GM06990 (cell line): ENCODE data around the gene ANKRD65.

DNA sequence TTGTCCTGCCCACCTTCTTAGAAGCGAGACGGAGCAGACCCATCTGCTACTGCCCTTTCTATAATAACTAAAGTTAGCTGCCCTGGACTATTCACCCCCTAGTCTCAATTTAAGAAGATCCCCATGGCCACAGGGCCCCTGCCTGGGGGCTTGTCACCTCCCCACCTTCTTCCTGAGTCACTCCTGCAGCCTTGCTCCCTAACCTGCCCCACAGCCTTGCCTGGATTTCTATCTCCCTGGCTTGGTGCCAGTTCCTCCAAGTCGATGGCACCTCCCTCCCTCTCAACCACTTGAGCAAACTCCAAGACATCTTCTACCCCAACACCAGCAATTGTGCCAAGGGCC is 119.1 kb downstream of the OR4F5 start:
- RRBS, result no CpG with 5 or more reads among the region's 3 CpGs

DNA sequence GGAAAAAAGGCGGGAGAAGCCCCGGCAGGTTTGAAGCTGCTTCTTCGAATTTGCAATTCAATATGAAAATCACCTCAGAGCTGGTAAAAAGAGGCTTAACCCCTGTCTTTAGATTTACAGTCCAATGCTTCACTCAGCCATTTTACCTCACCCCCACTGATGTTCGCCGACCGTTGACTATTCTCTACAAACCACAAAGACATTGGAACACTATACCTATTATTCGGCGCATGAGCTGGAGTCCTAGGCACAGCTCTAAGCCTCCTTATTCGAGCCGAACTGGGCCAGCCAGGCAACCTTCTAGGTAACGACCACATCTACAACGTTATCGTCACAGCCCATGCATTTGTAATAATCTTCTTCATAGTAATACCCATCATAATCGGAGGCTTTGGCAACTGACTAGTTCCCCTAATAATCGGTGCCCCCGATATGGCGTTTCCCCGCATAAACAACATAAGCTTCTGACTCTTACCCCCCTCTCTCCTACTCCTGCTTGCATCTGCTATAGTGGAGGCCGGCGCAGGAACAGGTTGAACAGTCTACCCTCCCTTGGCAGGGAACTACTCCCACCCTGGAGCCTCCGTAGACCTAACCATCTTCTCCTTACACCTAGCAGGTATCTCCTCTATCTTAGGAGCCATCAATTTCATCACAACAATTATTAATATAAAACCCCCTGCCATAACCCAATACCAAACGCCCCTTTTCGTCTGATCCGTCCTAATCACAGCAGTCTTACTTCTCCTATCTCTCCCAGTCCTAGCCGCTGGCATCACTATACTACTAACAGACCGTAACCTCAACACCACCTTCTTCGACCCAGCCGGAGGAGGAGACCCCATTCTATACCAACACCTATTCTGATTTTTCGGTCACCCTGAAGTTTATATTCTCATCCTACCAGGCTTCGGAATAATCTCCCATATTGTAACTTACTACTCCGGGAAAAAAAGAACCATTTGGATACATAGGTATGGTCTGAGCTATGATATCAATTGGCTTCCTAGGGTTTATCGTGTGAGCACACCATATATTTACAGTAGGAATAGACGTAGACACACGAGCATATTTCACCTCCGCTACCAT is 55.2 kb downstream of the OR4F16 start:
- RRBS, result no CpG with 5 or more reads among the region's 35 CpGs

DNA sequence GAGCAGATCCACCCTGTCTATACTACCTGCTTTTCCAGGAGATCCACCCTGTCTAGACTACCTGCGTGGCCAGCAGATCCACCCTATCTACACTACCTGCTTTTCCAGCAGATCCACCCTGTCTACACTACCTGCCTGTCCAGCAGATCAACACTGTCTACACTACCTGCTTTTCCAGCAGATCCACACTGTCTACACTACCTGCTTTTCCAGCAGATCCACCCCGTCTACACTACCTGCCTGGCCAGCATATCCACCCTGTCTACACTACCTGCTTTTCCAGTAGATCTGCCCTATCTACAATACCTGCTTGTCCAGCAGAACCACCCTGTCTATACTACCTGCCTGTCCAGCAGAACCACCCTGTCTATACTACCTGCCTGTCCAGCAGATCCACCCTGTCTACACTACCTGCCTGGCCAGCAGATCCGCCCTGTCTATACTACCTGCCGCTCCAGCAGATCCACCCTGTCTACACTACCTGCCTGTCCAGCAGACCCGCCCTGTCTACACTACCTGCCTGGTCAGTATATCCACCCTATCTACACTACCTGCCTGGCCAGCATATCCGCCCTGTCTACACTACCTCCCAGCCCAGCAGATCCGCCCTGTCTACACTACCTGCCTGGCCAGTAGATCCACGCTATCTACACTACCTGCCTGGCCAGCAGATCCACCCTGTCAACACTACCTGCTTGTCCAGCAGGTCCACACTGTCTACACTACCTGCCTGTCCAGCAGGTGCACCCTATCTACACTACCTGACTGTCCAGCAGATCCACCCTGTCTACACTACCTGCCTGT is 103.6 kb upstream of the SAMD11 start:
- RRBS, result no CpG with 5 or more reads among the region's 8 CpGs

GRCh38 chr1:831107-831773 is 92.5 kb upstream of the SAMD11 start:
- RRBS, result no CpG with 5 or more reads among the region's 9 CpGs

GRCh38 chr1:837677-838347 is 85.9 kb upstream of the SAMD11 start:
- RRBS, result no CpG with 5 or more reads among the region's 8 CpGs

- RRBS, result no CpG with 5 or more reads among the region's 54 CpGs
These were observed 18.6 kb upstream of the SAMD11 start for GRCh38 chr1:904986-905676.

- RRBS, result 3% methylated on average over 17 of the region's 149 CpGs
These were observed 1.0 kb downstream of the SAMD11 start for GRCh38 chr1:924403-925521.

- RRBS, result no CpG with 5 or more reads among the region's 17 CpGs
These were observed 2.4 kb upstream of the AGRN start for GRCh38 chr1:1017345-1018080.

DNA sequence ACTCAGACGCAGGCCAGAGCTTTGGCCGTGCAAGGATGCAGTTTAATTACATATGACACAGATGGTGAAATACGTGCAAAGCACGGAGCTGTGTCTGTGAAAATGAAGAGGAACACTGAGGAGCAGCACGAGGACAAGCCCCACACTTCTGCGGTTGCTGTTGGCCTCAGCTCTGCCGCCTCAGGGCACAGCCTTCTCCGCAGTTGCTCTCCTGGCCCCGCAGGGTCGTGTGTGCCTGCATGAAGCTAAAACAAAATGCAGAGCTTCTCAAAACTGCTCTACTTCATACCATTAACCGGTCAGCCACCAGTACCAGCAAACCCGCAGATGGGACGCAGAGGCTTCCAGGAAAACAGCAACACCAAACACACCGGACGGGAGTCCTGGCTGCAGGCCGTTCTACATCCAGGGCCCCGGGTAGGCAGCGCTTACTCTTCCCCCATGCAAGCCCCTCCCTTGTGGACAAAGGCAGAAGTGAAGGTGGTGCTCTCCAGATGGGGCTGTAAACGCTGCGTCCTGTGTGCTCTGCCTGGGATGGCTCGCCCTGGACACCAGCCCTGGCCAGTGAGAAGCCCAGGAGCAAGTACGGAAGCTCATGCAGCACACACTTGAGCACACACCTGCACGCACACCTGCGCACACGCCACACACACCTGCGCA is 7.1 kb upstream of the C1orf159 start:
- RRBS, result 75% methylated on average over 6 of the region's 26 CpGs

DNA sequence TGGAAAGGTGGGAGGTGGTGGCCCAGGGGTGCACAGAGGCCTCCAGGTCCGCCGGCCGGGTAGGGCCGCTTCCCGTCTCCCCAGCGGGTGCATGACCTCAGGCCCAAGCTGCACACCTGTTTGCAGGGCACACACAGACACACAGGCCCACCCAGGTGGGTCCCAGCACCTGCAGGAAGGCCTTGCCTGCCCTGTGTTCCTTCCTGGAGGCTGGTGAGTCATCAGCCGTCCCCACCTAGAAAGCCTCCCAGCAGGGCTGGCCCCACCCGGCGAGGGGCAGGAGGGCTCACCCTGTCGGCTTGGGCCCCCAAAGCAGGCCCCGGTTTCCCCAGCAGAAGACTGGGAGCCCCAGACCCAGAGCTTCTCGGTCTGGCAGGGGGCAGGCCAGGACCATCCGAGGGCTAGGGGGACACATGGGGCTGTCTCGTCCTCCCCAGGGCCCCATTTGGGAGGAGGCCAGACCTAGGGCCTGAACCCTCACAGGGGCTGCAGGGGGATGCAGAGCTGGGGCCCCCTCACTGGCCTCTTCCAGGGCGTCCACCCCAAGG is 23.5 kb upstream of the TTLL10 start:
- RRBS, result 48% methylated on average over 6 of the region's 15 CpGs

DNA sequence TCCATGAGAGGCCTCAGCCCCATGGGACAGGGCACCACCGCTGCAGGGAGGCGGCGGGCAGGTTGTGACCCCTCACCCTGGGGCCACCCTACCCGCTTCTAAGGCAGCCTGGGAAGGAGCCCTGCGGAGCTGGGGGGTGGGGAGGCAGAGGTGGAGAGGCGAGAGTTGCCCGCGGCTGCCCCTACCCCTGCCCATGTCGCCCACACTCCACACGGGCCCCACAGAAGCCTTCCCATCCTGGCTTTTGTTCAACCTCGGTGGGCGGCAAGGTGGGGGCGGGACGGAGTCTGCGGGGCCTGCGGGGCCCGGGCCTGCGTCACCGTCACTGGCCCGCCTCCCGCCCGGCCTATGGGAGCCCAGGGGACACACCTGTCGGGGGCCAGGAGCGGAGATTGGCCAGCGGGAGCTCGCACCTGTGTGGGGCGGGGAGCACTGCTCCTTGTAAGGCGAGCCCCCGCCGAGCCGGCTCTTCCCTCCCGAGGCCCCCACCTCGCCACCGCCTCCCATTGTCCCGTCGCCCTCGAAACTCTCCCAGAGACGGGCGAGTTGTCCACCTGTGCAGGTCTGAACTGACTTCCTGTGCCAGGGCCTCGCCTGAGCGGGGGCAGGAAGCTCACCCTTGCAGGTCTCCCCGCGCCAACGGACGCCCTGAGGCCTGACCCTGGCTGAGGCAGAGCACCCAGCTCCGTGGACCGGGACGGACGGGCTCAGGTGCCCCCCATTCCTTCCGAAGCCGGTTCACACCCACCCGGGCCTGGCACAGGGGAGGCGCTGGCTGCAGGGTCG is 11.1 kb upstream of the TTLL10 start:
- RRBS, result 65% methylated on average over 11 of the region's 54 CpGs

DNA sequence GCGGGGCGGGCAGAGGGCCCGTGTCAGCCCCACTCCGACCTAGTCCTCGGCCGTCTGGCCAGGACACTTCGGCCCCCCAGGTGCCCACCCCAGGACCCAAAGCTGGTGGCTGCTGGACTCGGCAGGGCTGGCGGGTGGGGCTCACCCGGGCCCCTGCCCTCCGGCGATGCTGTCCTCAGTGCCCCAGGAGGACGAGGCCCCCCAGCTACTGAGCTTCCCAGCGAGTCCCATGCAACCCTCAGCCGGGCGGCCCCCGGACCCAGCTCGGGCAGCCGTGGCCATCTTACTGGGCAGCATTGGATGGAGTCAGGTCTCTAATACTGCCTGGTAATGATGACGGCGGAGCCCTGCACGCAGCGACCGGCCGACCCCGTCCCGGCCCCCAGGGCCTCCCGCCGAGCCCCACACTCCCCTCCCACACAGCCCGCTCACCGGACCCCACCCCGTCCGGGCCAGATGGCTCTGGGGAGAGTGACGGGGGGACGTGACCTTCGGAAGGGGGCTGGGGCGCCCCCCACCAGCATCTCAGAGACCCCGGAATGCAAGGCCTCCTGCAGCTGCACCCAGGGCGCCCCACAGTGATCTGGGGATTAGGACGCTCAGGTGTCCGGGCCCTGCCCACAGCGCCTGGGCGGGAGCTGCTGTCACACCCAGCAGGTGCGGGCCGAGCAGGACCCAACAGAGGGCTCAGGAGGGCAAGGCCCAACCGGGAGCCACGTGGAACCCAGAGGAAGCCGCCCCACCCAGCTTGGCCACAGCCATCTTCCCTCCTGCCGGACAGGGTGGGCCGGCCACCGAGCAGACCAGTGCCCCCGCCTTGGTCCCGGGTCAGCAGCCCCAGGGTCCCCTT is 6.6 kb upstream of the TTLL10 start:
- RRBS, result 45% methylated on average over 26 of the region's 53 CpGs

DNA sequence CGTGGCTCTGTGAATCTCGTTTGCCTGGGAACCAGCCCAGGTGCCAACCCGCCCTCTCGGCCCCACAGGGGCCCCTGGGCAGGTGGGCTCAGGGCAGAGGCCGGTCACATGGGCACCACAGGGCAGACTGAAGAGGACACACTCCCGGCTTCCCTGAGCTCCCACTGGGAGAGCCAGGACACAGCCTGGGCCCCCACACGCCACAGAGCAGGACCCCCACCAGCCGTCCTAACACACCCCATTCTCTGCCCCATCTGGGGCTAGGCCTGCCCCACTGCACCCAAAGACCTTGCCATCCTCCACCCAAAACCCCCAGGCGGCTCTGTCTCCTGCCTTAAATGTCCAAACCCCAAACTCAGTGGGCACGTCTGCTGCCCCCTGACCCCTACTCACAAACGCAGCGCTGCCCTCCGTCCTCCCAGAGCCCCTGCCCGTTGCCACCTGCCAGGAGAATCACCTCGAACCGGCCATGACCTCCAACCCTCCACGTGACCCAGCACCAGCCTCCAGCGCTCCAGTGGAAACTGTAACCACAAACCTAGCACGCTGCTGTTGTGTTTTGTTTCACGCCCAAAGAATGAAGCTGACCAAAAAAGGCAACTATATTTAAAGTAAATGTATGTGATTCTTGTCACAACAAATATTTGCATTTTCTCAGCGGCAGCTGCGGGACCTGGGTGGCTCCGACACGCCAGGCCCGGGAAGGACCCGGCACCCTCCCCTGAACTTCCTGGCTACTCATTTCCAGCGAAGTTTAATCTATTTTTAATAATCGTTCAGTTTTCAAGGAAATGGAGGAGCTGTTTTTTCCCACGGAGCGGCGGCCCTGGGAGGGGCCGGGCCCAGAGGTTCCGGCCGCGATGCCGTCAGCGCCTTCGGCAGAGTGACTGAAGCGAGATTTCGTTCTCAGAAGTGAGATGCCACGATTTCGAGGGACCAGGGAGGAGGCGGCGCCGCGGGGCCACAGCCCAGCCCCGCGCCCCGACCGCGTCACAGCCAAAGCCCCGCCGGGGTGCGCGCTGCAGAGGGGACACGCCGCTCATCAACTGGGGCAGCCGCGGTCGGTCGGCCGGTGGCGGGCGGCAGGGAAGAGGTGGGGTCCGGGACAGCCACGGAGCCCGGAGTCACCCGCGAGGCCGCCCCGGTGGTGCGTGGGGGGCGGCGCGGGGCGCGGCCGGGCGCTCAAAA is 2.8 kb upstream of the TNFRSF4 start:
- RRBS, result 99% methylated on average over 10 of the region's 79 CpGs

DNA sequence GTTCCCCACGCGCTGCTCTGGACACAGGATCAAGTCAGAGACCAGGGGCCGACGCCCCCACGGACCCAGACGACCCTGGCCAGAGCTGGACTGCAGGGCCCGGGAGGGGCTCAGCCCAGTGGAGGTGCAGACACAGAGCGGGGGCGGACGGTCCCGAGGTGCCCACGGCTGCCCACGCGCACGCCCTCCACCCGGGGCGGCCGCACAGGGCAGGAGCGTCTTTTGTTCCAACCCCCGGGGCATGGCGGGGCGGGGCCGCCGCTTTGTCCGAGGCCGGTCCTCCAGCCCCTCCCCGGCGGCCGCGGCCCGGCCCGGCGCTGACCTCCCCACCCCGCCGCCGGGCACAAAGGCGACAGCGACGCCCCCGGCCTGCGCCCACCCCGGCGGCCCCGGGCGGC is 364 bp downstream of the ACAP3 start:
- RRBS, result 4% methylated on average over 15 of the region's 45 CpGs

DNA sequence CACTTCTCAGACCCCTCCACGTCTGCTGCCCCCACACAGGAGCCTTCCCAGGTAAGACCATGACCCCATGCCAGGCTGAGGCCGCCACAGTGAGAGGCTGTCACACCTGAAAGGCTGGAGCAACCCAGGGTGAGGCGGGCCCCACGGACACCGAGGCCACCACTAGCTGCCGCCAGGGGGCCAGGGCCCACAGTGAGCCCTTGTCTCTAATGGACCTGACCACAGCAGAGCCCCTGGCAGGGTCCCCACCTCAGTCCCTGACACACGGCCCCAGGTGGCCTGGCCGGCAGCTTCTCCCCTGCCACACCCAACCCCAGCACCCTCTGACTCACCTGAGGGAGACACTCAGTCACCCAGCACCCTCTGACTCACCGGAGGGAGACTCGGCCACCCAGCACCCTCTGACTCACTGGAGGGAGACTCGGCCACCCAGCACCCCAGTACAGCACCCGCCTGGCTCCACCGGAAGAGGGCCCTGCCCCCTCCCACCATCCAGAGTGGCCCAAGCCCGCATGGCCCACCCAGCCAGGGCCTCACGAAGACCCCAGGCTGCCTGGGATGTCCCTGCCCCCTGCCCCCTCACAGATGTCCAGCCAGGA is 4.5 kb downstream of the DVL1 start:
- RRBS, result 52% methylated on average over 5 of the region's 15 CpGs

GRCh38 chr1:1347547-1348380 is 1.5 kb downstream of the DVL1 start:
- RRBS, result 78% methylated on average over 2 of the region's 27 CpGs

DNA sequence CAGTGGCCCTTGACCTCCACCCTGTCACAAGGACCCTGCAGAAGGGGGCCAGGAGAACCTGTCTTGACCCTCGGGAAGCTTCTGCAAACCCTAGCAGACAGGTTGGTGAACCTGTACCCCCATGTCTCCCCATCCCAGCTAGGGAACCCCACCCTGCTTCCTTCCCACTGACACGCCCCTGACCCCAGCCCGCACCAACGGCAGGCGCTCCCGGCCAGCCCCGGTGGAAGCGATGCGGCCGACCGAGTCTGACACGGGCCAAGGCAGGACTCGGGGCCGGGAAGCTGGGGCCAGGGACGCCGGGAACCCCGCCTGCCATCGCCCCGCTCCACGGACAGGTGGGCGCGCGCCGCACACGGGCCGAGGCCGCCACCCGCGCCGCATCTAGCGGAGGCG is 839 bp downstream of the DVL1 start:
- RRBS, result 4% methylated on average over 15 of the region's 32 CpGs

GRCh38 chr1:1360326-1361271 is 2.2 kb upstream of the MXRA8 start:
- RRBS, result no CpG with 5 or more reads among the region's 26 CpGs

GRCh38 chr1:1361817-1362350 is 3.5 kb upstream of the MXRA8 start:
- RRBS, result 37% methylated on average over 7 of the region's 15 CpGs

- RRBS, result no CpG with 5 or more reads among the region's 21 CpGs
These were observed at the start of gene ANKRD65 for GRCh38 chr1:1420993-1422028. ANKRD65 (minus strand) TSS chr1:1421276.